Left lobe of liver (tissue), 1 donor: Measurements from ENCODE around the genes NMT2, FAM171A1 and MINDY3.

- PRO-cap, result no peak
Observed at GRCh38 chr10:13987427-13987912, 343.3 kb downstream of the FRMD4A start.

DNA sequence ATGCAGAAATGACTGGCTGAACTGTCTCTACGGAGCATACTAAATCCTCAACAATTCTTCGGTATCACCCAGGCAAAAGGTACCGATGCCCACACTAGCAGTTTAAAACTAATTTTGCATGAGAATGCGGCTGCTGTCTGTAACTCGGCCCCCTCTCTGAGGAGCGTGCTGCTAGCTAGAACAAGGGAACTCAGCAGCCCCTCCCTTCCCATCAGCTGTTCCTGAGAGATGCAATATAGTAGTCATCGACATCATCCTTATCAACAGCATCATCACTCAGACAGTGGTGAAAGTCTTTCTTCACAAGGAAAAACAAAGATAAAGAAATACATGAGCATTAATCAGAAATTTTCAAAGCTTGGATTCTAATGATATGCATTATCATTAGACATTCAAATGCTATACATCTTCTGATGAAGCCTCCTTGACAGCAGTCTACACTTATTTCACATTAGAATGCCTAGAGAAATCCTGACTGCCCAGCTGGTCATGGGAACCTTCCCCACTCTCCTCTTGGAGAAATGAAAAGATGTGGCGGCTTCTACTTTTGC is 189.1 kb upstream of the FRMD4A start:
- PRO-cap, result no peak

DNA sequence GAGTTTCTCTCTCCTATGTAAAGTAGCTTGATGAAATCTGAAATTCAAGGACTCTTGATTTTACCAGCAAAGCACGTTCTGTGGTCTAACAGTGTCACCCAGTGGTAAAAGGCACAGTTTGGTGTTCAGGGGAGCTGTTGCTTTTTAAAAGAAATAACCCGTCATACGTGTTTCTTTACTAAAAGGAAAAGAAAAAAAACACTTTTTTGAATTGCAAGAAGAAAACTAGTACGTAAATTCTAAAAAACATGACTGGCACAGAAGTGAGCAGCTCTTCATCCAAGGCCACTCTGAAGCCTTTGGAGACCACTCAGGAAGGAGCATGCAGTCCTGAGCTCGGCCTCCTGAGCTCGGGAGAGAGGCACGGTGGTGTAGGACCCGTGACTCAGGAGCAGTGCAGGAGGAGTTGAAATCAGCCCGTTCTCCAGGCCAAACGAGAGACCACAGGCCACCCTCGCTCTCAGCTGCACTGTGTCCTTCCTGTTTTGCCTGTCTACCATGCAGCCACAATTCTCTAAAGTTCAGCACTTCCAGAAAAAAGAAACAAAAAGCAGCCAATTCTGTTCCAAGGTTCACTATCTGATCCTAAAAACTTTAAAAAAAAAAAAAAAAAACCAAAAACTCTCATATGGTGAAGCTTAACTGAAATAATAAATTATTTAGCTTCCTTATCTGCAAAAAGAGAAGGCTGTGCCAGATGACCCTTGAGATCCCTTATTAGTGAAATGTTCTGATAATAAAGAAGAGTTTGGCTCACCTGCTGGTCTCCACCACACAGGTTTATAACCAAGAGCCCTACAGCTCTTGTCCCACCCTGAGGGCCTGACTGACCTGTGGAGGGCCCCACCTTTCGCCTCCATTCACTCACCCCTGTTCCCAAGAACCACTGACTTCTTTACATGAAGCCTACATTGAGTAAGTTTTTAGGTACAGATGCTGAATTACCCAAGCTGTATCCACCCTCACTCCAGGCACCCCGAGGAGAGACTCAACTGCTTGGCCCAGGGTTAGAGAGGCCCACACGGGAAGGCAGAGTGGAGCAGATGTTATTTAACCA is 212.7 kb upstream of the FRMD4A start:
- PRO-cap, result bidirectional peak, plus-strand start at position 436 of the sequence, minus-strand start at position 397 of the sequence

GRCh38 chr10:14546764-14547501 is 216.2 kb upstream of the FRMD4A start:
- PRO-cap, result no peak

DNA sequence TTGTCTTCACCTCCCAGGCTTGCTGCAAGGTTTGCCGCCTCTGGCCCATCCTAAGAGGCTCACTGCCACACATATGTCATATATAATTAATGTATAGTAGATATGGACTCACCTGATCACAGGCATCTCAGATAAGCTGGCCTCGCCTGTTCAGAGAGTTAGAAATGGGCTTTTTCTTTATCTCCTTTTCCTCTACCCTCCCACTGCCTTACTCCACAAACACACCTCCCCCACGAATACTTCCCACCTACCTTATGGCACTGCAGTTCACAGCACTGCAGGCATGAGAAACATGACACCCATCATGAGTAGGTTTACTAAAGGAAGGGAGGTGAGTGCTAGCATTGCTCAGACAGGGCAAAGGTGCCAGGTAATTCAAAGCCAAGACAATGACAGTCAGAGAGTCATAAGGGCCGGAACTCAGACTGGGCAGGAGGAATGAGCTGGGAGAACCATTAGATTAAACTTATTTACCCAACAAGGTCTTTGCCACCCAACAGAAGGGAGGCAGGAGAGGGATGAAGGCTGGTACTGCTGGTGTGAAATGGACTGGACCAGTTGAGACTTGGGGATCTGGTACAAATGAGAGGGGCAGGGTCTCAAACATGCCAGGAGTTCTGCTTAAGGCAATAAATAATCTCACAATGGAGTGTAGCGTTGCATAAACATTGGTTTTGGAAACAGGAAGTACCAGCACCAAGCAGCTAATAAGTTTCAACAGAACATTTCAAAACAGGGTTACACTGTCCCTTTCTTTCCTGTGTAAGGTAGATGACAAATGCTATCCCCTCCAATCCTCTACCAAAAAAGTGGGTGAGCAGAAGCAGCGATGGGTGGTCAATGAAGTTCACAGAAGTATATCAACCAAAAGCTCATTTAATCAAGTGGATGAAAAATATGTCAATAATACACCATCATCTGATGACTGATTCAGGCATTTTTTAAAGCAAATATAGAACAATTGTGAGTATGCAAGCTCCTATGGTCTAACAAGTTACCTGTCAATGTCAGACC is 220.4 kb downstream of the FAM107B start:
- PRO-cap, result no peak

GRCh38 chr10:14574221-14575077 is 200.2 kb downstream of the FAM107B start:
- PRO-cap, result bidirectional peak, plus-strand start at chr10:14574557, minus-strand start at chr10:14574433

DNA sequence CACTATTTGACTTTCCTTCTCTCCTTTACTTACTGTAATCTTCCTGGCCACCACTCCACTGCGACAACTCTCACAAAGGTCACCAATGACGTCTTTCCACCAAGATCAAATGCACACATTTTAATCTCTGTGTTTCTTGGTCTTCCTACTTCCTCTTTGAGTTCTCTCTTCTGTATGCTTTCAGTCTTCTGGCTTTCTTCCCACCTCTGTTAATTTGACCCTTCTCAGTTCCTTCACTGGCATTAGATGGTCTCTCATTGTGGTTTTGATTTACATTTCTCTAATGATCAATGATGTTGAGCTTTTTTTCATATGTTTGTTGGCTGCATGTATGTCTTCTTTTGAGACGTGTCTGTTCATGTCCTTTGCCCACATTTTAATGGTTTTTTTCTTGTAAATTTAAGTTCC is 31.9 kb downstream of the FAM107B start:
- PRO-cap, result no peak

GRCh38 chr10:14837421-14837921 is 366 bp downstream of the CDNF start:
- PRO-cap, result unidirectional peak, minus-strand start at chr10:14837820

- PRO-cap, result bidirectional peak, plus-strand start at chr10:15168529, minus-strand start at chr10:15168541; unidirectional peak, minus-strand start at chr10:15168693; unidirectional peak, plus-strand start at chr10:15169116
Observed at GRCh38 chr10:15168111-15169457, at the start of gene NMT2. Gene NMT2 (minus strand): TSS chr10:15168693.

- PRO-cap, result no peak
Observed at GRCh38 chr10:15253984-15254335, 85.5 kb upstream of the NMT2 start.

- PRO-cap, result unidirectional peak, minus-strand start at chr10:15371078; unidirectional peak, minus-strand start at chr10:15371150
Observed at GRCh38 chr10:15370946-15371919, at the start of gene FAM171A1. Gene FAM171A1 (minus strand): TSS chr10:15371289.

GRCh38 chr10:15439151-15440123 is 68.3 kb upstream of the FAM171A1 start:
- PRO-cap, result no peak

DNA sequence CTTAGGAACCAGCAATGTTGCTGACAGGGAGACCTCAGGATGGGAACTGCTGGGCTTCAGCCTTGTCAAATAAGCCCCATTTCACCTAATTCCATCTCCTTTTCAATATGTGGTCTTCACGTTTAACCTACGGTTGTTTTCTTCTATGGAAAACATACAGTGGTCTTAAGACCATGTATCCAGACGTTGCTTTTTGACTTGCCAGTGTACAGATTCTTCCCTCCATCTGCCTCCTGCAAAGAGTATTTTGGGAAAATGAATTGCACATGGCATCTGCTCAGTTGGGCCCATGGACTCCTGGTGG is 97.7 kb upstream of the FAM171A1 start:
- PRO-cap, result no peak

DNA sequence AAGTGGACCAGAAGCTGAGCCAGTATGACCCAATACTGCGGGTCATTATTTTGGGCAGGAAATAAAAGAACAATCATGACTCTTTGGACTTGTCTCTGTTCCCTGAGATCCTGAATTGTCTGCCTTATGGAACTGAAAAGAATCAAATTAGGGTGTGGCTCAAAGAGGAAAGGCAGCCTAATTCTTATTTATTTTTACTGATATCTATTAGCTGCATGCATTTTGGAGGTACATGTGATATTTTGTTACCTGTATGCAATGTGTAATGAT is 168.3 kb upstream of the FAM171A1 start:
- PRO-cap, result no peak

GRCh38 chr10:15735599-15736225 is 16.0 kb upstream of the ITGA8 start:
- PRO-cap, result no peak

GRCh38 chr10:15737467-15738123 is 17.9 kb upstream of the ITGA8 start:
- PRO-cap, result no peak

GRCh38 chr10:15859690-15860732 is at the start of gene MINDY3:
Gene MINDY3 (minus strand): TSS chr10:15860507.
- PRO-cap, result bidirectional peak, plus-strand start at chr10:15860583, minus-strand start at chr10:15860507

GRCh38 chr10:16441391-16441838 is 4.6 kb downstream of the PTER start:
- PRO-cap, result no peak

GRCh38 chr10:16635917-16636943 is 114.6 kb upstream of the C1QL3 start:
- PRO-cap, result no peak

- PRO-cap, result no peak
Observed at GRCh38 chr10:17023256-17023771, 106.3 kb downstream of the CUBN start.